Right atrium auricular region (tissue), 2 donors: ENCODE measurements around a stretch of chr2.

DNA sequence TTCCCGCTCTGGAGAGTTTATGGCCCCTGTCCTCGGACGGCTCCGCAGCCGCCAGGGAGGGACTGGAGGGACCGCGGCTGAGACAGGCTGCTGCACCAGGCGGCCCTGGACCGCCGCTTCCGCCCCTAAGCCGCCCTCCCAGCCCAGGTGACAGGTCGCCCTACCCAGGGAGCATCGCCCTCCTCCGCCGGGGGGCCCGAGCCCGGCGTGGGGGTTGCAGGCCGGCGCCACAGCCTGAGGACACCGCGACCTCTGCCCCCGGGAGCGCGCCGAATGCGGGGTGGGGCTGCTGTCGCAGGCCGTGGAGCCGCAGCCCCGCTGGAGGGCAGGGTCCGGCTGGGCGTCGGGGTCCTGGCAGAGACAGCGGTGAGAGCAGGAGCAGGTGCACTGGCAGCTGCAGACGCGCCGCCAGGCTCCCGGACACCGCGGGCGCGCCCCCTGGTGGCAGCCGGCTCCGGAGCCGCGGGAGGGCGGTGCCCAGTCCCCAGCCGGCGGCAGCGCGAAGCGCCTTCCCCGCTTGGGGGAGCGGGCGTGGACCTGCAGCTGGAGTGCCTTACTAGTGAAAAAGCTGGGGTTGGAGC, 273.9 kb downstream of the CCDC74A start:
- PRO-cap = no peak
- RAMPAGE, long total RNA, 2 experiments = no peak in any of the 2 experiments

- PRO-cap = bidirectional peak, plus-strand start at chr2:132304806, minus-strand start at chr2:132304722
- RAMPAGE, long total RNA, 2 experiments = no peak in any of the 2 experiments
Observed at GRCh38 chr2:132304533-132305067, 112.0 kb upstream of the GPR39 start.

DNA sequence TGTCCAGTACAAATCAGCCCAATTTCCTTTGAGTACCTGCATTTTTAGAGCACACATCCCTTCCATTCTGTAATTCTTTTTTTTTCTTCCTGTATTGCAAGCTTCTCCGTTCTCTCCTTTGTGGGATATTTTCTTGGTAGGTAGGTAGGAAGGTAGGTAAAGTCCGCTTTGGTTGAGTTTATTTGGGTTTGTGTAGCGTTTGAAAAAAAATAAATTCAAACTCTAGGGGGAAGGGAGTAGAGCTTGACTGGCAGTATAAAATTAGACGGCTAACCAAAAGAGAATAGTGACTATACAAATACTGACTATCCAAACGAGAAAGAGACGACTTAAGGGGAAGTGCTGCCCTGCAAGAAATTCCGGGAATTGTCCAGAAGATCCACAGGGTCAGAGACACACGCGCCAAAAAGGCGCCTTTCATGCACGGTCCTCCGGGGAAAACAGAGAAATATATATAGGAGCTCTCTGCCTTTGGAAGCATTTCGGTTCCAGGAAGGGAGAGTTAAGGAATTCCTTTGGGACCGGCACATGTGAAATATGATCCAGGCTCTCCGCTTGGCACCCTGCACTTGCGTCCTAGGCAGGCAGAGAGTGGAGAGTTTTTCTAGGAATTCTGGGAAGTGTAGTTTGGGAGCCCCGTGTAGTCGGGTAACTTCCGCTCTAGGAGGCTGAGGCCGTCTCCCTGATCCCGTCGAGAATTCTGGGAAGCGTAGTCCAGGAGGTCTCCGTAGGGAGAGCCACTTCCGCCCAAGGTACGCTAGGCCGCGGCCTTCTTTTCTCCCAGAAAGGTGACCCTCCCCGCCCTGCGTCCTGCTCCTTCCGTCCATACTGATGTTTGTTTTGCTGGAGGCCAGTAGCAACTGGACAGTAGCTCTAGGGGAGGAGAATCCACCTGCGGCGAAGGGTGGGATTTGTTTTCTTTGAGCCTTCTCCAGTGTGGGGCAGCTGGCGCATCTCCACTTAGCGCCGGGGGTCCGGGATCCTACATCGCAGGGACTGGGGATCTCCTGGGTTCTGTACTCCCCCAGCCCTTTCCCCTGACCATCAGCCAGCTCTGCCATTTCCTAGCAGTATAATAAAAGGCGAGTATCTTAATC, 69.5 kb upstream of the GPR39 start:
- PRO-cap = unidirectional peak, plus-strand start at position 710 of the sequence
- RAMPAGE, long total RNA, 2 experiments = no peak in any of the 2 experiments

GRCh38 chr2:132460269-132461018, 43.8 kb downstream of the GPR39 start:
- PRO-cap = no peak
- RAMPAGE, long total RNA, 2 experiments = no peak in any of the 2 experiments

- PRO-cap = no peak
- RAMPAGE, long total RNA, 2 experiments = no peak in any of the 2 experiments
Observed at GRCh38 chr2:132465086-132465636, 48.6 kb downstream of the GPR39 start.

DNA sequence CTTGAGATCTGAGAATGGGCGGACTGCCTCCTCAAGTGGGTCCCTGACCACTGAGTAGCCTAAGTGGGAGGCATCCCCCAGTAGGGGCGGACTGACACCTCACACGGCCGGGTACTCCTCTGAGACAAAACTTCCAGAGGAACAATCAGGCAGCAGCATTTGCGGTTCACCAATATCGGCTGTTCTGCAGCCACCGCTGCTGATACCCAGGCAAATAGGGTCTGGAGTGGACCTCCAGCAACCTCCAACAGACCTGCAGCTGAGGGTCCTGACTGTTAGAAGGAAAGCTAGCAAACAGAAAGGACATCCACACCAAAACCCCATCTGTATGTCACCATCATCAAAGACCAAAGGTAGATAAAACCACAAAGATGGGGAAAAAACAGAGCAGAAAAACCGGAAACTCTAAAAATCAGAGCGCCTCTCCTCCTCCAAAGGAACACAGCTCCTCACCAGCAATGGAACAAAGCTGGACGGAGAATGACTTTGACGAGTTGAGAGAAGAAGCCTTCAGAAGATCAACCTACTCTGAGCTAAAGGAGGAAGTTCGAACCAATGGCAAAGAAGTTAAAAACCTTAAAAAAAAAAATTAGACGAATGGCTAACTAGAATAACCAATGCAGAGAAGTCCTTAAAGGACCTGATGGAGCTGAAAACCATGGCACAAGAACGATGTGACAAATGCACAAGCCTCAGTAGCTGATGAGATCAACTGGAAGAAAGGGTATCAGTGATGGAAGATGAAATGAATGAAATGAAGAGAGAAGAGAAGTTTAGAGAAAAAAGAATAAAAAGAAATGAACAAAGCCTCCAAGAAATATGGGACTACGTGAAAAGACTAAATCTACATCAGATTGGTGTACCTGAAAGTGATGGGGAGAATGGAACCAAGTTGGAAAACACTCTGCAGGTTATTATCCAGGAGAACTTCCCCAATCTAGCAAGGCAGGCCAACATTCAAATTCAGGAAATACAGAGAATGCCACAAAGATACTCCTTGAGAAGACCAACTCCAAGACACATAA, 113.2 kb downstream of the GPR39 start:
- PRO-cap = no peak
- RAMPAGE, long total RNA, 2 experiments = no peak in any of the 2 experiments

GRCh38 chr2:133361707-133362327, 206.4 kb downstream of the NCKAP5 start:
- PRO-cap = no peak
- RAMPAGE, long total RNA, 2 experiments = no peak in any of the 2 experiments

- PRO-cap = no peak
- RAMPAGE, long total RNA, 2 experiments = no peak in any of the 2 experiments
Observed at GRCh38 chr2:133421700-133422265, 146.5 kb downstream of the NCKAP5 start.

DNA sequence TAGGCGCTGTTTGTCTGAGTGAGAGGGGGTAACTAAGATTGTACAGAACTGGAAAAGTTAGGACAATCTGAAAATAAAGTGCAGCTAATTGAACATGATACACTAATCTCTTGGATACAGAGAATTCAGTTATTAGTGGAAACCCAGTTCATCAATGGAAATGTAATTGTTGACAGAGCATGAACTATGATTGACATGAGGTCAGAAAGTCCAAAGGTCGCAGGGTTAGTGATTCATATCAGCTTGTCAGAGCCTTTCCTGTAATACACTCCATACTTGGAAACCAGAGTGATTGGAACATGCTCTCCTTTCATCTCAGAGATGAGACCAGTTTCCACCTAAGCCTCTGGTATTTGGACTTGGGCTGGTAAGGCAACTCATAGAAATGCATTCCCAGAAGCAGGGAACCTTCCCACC, 8.4 kb upstream of the NCKAP5 start:
- PRO-cap = no peak
- RAMPAGE, long total RNA, 2 experiments = no peak in any of the 2 experiments

DNA sequence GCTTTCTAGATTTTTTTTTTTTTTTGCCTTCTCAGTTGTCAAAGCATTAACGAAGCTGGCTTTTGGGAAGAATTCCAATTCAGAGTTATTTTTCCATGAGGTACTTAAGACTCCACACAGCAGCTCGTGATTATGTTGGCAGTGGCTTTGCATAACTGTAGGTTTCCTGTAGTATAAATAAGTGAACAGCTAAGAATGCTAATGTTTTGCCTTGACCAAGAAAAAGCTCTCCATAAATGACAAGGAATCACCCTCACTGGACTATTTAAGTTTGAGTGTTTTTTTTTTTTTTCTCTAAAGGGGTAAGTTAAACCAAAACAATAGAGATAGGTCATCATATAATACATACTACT, 187.3 kb upstream of the NCKAP5 start:
- PRO-cap = no peak
- RAMPAGE, long total RNA, 2 experiments = no peak in any of the 2 experiments

DNA sequence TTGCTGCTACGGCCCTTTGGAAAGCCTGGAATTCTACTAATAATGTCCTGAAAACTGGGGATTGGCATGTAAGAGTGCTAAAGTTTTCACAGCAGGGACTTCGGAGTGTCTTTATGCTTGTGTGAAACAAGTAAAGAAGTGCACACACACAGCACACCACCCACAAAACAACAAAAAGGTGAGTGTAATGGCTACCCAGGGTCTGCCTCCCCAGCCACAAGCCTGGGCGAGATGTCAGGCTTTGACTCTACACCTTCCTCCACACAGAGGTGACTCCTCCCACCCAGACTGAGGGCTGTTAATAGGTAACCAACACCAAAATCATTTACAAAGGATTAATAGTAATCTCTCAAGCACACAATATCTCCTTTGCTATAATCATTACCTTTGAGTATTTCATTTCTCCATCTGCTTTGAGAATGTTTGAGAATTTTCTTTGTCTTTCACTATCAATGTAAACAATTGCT, 166.7 kb upstream of the MGAT5 start:
- PRO-cap = no peak
- RAMPAGE, long total RNA, 2 experiments = no peak in any of the 2 experiments

- PRO-cap = bidirectional peak, plus-strand start at chr2:134173611, minus-strand start at chr2:134173506
- RAMPAGE, long total RNA, 2 experiments = no peak in any of the 2 experiments
Observed at GRCh38 chr2:134173158-134173921, 80.5 kb upstream of the MGAT5 start.

DNA sequence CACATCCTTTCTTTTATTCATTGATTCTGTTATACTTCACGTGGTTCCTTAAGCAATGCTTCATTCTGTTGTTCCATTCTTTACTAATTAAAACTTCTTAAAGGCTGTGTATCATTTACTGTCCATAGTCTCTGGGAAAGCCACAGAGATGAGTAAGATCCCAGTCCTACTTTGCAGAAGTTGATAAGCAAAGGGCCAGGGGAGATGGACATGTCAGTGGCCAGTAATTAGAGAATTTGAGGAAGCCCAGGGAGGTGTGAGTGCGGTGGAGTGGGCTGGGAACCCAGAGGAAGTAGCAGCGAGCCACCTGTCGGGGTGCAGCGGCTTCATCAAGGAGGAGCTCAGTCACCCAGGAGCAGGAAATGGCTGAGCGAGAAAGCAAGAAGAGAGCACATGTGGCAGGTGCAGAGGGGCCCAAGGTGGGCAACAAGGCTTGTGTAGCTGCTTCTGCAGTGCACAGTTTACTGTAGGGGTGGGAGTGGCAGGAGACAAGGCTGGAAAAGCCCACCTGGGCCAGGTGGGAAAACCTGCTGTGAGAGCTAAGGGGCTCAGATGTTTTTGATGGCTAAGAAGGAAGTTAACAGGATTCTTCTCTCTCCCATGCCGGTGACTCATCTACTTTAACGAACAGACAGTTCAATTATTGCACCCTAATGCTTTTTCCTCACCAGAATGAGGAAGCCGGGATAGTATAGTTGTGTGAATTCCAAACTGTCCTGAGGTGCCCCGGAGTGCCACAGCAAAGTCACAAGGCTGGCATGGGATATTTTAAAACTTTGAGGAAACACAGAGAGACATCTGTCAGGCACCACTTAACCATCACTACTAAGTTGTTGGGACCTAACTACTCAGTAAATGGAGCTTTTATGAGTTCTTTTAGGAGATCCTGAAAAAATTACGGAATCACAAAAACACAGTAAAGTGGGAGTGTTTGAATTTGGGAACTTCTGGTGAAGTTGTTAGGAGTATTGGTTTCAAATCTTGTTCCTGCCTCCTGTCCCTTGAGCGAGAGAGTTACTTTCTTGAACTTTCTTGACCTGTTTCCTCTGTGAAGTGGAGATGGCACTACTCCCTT, 34.7 kb upstream of the MGAT5 start:
- PRO-cap = no peak
- RAMPAGE, long total RNA, 2 experiments = no peak in any of the 2 experiments

GRCh38 chr2:134401699-134402052, 147.8 kb downstream of the MGAT5 start:
- PRO-cap = unidirectional peak, minus-strand start at chr2:134401975
- RAMPAGE, long total RNA, 2 experiments = no peak in any of the 2 experiments

GRCh38 chr2:134433980-134434152, 180.0 kb downstream of the MGAT5 start:
- PRO-cap = no peak
- RAMPAGE, long total RNA, 2 experiments = no peak in any of the 2 experiments

DNA sequence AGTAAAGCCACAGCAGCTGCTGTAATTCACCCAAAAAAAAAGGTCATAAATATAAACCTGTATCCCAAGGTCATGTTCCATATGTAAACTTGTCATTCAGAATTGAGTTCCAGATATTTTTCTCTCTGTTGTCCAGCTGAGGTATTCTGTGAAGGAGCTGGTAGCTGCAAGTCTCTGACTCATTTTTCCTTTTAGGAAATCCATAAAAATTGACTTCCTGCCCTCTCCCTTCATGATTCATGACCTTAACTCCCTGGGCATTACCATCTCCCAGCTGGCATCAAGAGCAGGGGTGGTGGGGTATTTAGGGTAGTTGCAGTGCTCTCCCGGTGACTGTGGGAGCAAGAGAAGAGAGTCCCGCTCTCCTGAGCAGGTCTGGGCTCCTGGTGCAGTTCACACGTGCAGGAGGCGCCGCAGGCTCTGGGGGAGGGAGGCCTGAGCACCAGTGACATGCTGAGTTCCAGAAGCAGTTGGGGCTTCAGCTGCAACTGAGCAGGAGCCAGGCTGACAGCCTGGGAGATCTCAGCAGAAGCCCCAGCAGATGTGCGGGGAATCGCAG, 192.6 kb downstream of the MGAT5 start:
- PRO-cap = no peak
- RAMPAGE, long total RNA, 2 experiments = no peak in any of the 2 experiments

DNA sequence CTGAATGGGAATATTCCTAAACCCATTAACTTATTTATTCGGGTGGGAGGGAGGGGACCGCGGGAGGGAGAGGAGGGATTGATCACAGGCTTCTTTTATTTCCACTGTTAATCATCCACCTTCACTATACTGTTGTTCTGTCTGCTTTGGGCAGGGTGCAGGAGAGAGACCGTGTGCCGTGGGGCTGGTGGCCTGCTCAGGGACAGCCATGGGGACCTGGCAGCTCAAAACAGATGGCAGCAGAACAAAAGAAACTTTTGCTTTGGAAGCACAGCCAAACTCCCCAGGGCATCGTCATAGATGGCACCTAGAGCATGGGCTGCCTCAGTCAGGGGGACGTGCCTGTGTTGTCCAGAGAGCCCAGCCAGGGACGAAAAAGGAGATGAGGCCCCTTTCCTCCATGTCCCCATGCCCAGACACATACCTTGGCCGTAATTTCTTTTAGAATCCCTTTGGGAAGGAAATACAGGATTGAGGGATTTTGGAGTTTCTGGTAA, 195.4 kb downstream of the MGAT5 start:
- PRO-cap = no peak
- RAMPAGE, long total RNA, 2 experiments = no peak in any of the 2 experiments

DNA sequence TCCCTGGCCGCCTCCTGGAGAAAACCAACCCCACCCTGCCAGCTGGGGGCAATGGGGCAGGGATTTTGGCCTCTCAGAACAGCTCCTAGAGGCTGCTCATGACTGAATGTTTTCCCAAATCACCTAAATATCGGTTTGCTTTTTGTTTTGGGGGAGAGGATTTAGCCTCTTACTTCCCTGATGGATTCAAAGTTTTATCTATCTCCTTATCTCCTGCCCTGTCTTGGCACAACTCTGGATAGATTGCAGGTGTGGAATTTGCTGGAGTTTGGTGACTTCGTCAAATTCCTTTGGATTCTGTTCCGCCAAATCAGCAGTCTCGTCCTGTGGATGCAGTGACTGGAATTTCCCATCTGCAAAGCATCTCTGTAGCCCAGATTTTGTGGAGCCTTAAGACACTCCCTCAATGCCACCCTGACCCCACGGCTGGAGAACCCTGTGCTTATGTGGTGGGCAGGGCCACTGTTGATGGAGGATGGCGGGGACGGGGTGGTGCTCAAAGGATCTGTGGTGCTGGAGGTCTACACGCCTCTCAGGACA, 199.9 kb downstream of the MGAT5 start:
- PRO-cap = no peak
- RAMPAGE, long total RNA, 2 experiments = no peak in any of the 2 experiments

DNA sequence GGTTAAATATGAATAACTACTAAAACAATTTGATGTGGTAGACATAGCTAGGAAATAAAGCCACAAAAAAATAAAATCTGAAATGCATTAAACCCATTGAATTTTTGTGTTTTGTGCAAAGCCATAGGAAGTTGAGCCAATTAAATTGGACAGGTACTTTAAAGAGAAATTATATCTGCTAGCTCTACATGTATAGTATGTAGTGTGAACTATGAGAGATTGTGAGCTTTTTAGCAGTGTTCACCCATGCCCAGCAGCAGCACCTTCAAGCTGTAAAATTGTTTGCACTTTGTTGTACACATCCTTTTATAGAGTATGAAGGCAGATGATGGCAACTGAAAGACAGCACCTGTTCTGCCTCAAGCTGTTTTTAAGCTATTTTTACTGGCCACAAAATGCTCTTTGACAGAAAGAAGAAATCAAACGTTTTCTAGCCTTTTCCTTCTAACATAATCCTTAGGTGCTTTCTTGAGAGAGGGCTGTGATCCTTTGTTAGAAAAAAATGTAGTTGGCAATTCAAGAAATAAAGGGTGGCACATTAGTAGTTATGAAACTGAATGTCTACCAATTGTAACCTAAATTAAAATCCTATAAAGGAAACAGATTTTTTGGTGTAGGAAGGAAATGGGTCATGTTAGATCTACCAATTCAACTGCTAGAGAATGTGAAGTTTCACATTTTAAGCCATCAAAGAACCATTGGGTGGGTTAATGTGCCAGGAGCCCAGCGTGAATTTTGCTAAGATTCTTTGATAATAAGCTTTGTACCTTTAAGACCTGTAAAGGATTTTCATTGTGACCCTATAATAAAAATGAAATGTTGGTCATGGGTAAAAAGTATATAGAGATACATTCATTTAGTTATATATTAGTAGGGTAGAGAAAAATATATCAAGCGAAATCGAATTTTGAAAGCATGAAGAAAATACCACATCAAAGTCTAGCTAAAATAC, 59.5 kb downstream of the R3HDM1 start:
- PRO-cap = no peak
- RAMPAGE, long total RNA, 2 experiments = no peak in any of the 2 experiments

DNA sequence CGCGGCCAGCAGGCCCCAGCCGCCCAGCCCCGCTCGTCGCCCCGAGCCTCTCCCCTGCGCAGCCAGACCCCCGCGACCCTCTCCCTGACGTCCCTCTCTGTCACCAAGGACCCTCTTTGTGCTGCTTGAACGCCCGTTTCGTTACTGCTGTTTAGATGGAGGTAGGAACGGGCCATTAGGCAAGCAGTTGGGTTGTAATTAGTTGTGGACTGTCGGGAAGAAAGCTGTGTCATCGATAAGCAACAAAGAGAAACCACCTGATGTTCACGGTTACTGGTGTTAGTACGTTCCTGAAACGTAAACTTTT, 732 bp downstream of the UBXN4 start:
- PRO-cap = unidirectional peak, minus-strand start at position 211 of the sequence
- RAMPAGE, long total RNA, 2 experiments = no peak in any of the 2 experiments